ENCODE measurements around a stretch of chr6.

GRCh38 chr6:167121350-167121828 is 1.5 kb upstream of the CCR6 start:
- PRO-cap: no peak
CAGE:
- cytosol, long polyA plus RNA: no peak
- long polyA plus RNA: no peak
- nucleus, long polyA plus RNA: no peak

GRCh38 chr6:167123589-167123850 is 624 bp downstream of the CCR6 start:
- PRO-cap: no peak
CAGE:
- cytosol, long polyA plus RNA: no peak
- long polyA plus RNA: no peak
- nucleus, long polyA plus RNA: no peak

DNA sequence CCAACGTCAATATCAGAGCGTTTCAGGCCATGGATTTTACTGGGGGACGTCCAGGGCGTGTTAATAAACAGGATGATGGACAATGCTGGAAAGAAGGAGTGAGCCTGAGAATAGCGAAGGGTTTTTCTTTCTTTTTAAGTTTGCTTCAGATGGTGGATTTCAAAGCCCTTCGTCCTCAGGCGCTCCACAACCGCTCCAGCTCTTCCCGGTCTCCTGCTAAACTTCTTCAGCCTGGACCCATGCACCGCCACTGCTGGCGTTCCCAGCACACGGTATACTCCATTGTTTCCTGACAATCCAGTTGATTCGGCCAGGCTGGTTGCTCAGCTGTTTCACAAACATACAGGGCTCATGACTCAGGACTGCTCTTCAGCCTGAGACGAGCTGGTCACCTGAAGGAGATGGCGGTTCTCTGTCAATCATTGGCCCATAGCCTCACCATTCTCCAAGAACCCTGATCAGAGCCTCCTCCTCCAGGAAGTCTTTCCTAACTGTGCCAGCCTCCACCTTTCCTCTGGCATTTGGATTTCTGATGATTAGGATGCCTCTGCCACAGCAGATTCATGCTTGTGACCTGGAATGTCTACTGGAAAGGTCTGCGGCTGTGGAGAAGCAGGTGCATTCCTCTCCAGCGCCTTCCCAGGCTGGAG is 12.0 kb downstream of the CCR6 start:
- PRO-cap: no peak
CAGE:
- cytosol, long polyA plus RNA: no peak
- long polyA plus RNA: no peak
- nucleus, long polyA plus RNA: no peak

- PRO-cap: no peak
CAGE:
- cytosol, long polyA plus RNA: no peak
- long polyA plus RNA: no peak
- nucleus, long polyA plus RNA: no peak
Measured at GRCh38 chr6:167158352-167158650, 521 bp upstream of the GPR31 start.

- PRO-cap: no peak
CAGE:
- cytosol, long polyA plus RNA: no peak
- long polyA plus RNA: no peak
- nucleus, long polyA plus RNA: no peak
Measured at GRCh38 chr6:167270829-167271614, 20.1 kb upstream of the UNC93A start.

- PRO-cap: no peak
CAGE:
- cytosol, long polyA plus RNA: no peak
- long polyA plus RNA: no peak
- nucleus, long polyA plus RNA: no peak
Measured at GRCh38 chr6:167276993-167277486, 14.1 kb upstream of the UNC93A start.

GRCh38 chr6:167421179-167421696 is 96.4 kb downstream of the TTLL2 start:
- PRO-cap: no peak
CAGE:
- cytosol, long polyA plus RNA: no peak
- long polyA plus RNA: no peak
- nucleus, long polyA plus RNA: no peak

DNA sequence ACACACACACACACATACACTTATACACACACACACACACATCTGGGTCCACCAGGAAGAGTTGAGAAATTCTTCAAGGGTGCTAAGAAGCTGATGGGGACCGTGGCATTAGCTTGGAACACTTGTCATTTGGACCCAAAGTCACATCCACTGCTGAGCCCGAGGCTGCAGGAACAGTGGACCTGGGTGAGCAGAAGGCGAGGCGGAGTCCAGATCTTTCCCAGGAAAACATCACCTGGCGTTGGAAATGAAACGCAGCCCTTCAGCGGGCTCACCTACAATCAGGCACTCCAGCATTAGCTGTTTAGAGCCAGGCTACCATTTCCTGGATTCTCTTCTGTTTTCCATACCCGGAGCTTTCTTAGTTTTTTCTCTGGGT is 170.6 kb downstream of the TTLL2 start:
- PRO-cap: no peak
CAGE:
- cytosol, long polyA plus RNA: no peak
- long polyA plus RNA: no peak
- nucleus, long polyA plus RNA: no peak

DNA sequence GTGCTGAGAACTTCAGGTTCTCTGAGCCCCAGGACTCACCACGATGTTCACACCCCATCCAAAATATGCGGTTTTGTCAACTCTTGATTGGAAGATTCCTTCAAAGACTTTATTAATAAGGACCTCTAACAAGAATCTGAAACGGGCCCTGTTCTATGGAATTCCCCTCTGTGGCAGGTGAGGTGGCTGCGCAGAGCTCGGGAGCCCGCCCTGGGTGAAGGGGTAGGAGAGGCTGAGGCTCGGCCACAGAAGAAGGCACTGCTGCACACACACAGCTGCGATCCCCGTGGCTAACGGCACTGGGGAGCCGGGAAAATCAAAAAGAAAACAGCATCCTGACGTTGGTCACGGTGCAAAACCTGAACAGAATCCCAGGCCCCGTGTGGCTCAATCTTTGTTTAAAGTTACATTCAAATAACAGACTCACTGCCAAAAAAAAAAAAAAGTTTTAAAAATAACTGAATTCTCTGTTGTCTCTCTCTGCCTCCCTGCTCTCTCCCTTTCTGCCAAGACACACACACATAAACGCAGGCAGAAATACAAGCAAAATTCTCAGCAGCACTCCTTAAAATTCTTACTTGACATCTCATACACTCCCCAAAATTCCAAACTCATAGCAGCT is 248.6 kb downstream of the TTLL2 start:
- PRO-cap: no peak
CAGE:
- cytosol, long polyA plus RNA: no peak
- long polyA plus RNA: no peak
- nucleus, long polyA plus RNA: no peak

DNA sequence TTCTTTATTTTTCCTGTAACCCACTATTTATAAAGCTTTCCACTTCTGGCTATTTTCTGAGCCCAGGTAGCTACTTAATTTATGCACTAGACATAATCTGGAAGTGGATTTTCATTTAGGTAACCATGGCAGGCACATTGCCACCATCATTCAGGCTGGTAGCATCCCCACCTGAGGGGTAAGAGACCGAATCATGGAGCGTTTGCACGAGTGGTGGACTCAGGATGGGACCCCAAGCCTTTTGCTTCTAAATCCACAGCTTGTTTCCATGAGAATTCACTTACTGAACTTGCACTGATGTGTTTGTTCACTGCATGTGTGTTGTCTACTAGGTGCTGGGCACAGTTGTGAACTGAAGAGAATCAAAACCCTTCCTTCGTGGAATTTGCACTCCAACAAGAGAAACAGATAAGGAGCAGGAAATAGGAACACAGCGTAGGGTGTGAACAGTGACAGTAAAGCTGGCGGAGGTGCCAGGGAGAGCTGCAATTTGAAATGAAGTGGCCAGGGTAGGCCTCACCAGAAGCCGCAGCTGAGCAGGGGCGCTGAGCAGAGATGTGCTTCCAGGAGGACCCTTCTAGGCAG is 115.1 kb upstream of the AFDN start:
- PRO-cap: no peak
CAGE:
- cytosol, long polyA plus RNA: no peak
- long polyA plus RNA: no peak
- nucleus, long polyA plus RNA: no peak

- PRO-cap: no peak
CAGE:
- cytosol, long polyA plus RNA: no peak
- long polyA plus RNA: no peak
- nucleus, long polyA plus RNA: no peak
Measured at GRCh38 chr6:167932339-167933189, 64.9 kb upstream of the KIF25 start.

- PRO-cap: no peak
CAGE:
- cytosol, long polyA plus RNA: no peak
- long polyA plus RNA: no peak
- nucleus, long polyA plus RNA: no peak
Measured at GRCh38 chr6:167936044-167936497, 61.4 kb upstream of the KIF25 start.

DNA sequence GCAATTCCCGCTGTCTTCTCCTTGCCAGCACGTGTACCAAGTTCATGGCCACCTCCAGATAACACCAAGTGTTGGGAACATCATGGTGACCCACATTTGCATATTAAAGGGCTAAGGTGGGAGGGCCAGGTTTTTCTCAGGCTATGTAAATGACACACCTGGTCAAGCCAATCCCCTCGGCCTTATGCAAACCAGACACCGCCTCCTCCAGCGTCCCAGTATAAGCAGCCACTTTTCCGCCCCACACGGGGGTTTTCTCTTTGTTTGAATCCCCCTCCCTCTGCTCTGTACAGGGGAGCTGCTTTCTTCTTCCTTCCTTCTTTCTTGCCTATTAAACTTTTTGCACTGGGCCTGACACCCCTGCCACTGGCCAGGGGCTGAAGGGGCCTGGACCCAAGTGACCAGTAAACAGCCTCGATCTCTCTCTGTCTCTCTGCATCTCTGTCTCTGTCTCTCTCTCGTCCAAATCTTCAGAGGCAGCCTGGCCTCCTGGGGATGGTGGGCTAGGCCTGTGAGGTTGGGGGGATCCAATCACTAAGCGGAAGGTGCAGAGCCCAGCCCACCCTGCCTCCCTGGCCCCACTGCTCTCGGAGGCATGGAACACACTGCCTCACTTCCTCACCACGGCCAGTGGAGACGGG is 110.5 kb downstream of the DACT2 start:
- PRO-cap: no peak
CAGE:
- cytosol, long polyA plus RNA: no peak
- long polyA plus RNA: no peak
- nucleus, long polyA plus RNA: no peak

DNA sequence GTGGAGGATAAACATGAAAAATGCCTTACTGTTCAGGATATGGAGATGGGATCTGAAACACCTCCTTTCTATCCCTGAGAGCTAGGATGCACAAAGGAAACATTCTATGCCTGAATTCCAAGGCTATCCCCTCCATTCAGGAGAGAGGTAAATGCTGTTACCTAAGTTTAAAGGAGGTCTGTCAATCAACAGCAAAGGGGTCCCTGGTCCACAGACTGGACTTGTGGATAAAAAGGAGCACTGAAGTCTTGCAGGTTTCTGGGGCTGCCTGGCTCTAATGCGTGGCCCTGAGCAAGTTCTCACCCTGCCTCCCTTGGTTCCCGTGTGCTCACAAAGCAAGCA is 4.9 kb downstream of the DACT2 start:
- PRO-cap: no peak
CAGE:
- cytosol, long polyA plus RNA: no peak
- long polyA plus RNA: no peak
- nucleus, long polyA plus RNA: no peak

GRCh38 chr6:168326147-168326840 is 6.7 kb upstream of the DACT2 start:
- PRO-cap: no peak
CAGE:
- cytosol, long polyA plus RNA: no peak
- long polyA plus RNA: no peak
- nucleus, long polyA plus RNA: no peak

GRCh38 chr6:168457359-168457897 is 16.4 kb downstream of the SMOC2 start:
- PRO-cap: no peak
CAGE:
- cytosol, long polyA plus RNA: no peak
- long polyA plus RNA: no peak
- nucleus, long polyA plus RNA: no peak

- PRO-cap: no peak
CAGE:
- cytosol, long polyA plus RNA: no peak
- long polyA plus RNA: no peak
- nucleus, long polyA plus RNA: no peak
Measured at GRCh38 chr6:168607463-168608193, 166.6 kb downstream of the SMOC2 start.

- PRO-cap: no peak
CAGE:
- cytosol, long polyA plus RNA: no peak
- long polyA plus RNA: no peak
- nucleus, long polyA plus RNA: no peak
Measured at GRCh38 chr6:168638659-168639187, 197.7 kb downstream of the SMOC2 start.

- PRO-cap: no peak
CAGE:
- cytosol, long polyA plus RNA: no peak
- long polyA plus RNA: no peak
- nucleus, long polyA plus RNA: no peak
Measured at GRCh38 chr6:169071021-169071220, 182.7 kb downstream of the THBS2 start.

GRCh38 chr6:169156543-169156845 is 97.2 kb downstream of the THBS2 start:
- PRO-cap: no peak
CAGE:
- cytosol, long polyA plus RNA: no peak
- long polyA plus RNA: no peak
- nucleus, long polyA plus RNA: no peak

All from A549 (cell line).